ENCODE measurements around the genes PRPH2 and BICRAL.

GRCh38 chr6:42367740-42368076, 84.0 kb downstream of the TRERF1 start:
- RRBS: no CpG with 5 or more reads among the region's 6 CpGs

- RRBS: no CpG with 5 or more reads among the region's 6 CpGs
These were observed 64.5 kb downstream of the TRERF1 start for GRCh38 chr6:42387194-42387731.

GRCh38 chr6:42452665-42453038, 926 bp upstream of the TRERF1 start:
- RRBS: no CpG with 5 or more reads among the region's 31 CpGs

- RRBS: no CpG with 5 or more reads among the region's 11 CpGs
These were observed 799 bp downstream of the UBR2 start for GRCh38 chr6:42564684-42564972.

DNA sequence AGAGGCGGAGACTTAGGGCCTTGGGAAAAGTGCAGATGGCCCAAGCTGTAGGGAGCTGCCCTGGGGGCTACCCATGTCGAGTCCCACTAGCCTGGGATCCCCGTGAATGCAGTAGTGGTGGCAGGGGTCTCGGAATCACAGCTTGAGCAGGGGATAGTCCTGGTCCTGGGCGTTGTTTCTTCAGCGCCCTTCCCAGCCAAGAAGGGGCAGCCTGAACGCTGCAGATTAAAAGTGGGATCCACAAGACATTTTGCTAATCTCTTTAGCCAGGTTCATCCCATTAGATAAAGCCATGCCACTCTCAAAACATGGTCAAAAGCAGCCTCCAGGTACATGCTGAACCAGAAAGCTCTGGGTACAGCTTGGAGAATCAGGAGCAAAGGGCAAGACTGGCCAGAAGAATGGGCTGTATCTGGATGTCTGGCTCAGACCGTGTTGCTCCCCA, at the start of gene PRPH2:
Gene PRPH2, minus strand, starts transcription at position 198 of the 445 bp plus-strand sequence.
- RRBS: no CpG with 5 or more reads among the region's 8 CpGs

DNA sequence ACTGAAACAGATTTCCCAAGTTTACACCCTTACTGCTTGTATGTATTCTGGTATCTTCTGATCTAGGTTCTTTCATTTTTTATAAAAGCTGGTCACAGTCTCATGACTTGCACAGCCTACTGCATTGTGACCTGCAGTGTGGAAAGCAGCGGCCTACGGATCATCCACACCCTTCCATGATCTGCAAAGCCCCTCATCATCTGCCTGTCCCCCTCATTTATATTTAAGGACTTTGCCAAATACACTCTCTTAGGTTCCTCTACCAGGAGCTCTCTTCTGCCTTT, 12.0 kb upstream of the BICRAL start:
- RRBS: no CpG with 5 or more reads among the region's 2 CpGs

DNA sequence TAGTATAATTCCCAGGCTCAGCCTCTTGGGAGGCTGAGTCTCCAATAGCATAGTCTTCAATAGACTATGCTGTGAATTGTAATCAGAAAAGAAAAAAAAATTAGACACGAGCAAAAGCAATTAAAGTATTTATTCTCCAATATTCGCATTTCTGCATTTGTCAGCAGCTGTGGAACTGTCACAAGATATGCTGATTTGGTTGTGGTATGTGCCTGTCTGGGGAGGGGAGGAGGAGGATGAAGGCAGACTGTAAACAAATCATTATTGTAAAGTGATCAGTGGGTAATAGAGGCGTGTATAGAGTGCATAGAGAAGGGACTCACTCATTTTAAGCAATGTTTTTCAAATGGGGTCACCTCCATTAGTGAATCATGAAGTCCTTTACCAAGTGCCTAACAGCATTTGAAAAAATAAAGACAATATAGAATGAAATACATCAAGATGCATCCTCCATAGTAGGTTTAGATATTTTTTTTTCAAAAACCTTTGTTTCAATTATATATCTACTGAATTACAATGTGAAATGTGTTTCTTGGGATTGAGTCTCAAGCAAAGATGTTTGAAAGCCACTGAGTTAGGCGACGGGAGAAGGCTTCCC, 10.0 kb upstream of the BICRAL start:
- RRBS: no CpG with 5 or more reads among the region's 5 CpGs

GRCh38 chr6:42781420-42782538, at the start of gene BICRAL:
Gene BICRAL (plus strand): TSS chr6:42782052.
- RRBS: 2% methylated on average over 16 of the region's 68 CpGs

GRCh38 chr6:42782539-42783279, 857 bp downstream of the BICRAL start:
- RRBS: 3% methylated on average over 12 of the region's 77 CpGs

DNA sequence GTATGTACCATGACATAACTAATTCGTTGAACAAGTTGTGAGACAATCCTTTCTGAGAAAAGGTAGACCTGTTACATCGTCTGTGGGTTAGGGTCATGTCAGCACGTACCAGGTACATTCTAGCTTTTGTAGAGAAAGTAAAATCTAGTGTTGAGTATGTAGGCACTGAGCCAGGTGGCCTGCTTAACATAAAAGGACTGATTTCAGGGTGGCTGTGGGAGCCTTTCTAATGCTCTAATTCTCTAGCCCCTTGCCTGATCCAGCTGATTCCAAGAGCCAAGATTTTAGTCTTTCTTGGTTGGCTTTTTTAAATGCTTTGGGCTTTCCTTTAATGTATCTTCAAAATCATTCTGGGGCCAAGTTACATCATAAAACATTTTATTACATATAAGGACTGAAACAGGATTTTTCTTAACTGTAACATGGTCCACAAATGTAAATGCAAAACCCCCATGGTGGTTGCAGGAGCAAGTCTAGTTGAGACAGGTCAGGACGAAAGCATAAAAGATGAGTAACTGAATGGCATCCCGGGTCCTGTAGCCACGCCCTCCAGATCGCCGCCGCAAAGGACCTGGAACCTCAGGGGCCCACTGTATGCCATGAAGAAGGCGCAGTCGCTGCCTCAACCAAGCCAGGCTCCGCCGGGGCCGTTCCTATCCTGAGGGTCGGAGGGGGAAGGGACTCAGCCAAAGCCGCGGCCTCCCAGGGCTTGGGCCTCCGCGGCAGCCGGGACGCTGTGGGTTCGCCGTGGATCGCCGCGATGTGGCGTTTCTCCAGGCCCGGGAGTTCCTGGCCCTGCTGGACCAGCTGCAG, 511 bp downstream of the C6orf226 start:
- RRBS: 1% methylated on average over 16 of the region's 28 CpGs

- RRBS: no CpG with 5 or more reads among the region's 11 CpGs
These were observed 8.7 kb downstream of the GNMT start for GRCh38 chr6:42968908-42969937.

GRCh38 chr6:43090024-43091053, 14.2 kb downstream of the PTK7 start:
- RRBS: no CpG with 5 or more reads among the region's 11 CpGs

DNA sequence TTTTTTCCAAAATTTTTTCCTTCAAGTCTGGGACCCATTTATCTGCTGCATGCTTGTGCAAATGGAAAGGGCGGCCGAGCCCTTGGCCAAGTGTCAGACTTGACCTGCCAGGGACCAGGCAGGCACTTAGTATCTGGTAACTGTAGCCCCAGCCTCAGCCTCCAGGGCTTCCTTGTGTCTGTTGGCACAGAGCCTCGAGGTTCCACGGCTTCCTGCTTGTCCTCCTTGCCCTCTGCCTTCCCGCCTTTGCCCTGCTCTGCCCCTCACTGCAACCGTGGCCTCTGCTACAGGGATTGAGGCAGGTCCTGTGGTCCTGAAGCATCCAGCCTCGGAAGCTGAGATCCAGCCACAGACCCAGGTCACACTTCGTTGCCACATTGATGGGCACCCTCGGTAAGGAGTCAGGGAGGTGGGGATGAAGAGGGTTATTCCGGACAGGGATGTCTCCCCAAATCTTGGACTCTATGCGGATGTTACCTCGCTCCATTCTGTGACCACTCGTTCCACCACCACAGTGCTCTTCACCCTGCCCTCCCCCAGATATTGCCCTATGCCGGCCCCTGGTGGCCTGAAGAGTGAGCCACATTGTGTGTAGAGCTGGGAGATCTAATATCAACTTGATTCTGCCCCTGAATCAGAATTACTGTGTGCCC, 41.5 kb upstream of the SRF start:
- RRBS: no CpG with 5 or more reads among the region's 14 CpGs

- RRBS: no CpG with 5 or more reads among the region's 10 CpGs
These were observed 4.7 kb downstream of the SRF start for GRCh38 chr6:43175715-43176241.

- RRBS: no CpG with 5 or more reads among the region's 16 CpGs
These were observed 815 bp upstream of the CUL9 start for GRCh38 chr6:43181013-43181748.

DNA sequence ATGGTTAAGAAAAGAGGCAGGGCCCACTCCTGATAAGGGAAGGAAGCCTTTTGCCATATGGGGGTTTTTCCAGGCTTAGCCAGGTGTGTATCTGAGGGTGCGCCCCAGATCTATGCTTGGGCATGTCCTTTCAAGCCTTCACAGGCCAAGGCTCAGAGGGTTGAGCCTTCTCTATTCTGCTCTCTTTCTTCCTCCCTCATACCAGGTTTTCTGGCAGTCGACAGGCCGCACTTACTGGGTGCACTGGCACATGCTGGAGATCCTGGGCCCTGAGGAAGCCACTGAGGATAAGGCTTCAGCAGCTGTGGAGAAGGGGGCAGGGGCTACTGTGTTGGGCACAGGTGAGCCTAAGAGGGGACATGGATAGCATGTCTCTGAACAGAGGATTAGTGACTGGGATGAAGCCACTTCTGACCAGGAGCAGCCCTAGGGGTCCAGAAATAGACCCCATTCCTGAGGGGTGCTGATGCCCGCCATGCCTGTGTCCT, 4.8 kb downstream of the CUL9 start:
- RRBS: no CpG with 5 or more reads among the region's 4 CpGs

- RRBS: no CpG with 5 or more reads among the region's 20 CpGs
These were observed 15.9 kb downstream of the DNPH1 start for GRCh38 chr6:43213183-43214019.

DNA sequence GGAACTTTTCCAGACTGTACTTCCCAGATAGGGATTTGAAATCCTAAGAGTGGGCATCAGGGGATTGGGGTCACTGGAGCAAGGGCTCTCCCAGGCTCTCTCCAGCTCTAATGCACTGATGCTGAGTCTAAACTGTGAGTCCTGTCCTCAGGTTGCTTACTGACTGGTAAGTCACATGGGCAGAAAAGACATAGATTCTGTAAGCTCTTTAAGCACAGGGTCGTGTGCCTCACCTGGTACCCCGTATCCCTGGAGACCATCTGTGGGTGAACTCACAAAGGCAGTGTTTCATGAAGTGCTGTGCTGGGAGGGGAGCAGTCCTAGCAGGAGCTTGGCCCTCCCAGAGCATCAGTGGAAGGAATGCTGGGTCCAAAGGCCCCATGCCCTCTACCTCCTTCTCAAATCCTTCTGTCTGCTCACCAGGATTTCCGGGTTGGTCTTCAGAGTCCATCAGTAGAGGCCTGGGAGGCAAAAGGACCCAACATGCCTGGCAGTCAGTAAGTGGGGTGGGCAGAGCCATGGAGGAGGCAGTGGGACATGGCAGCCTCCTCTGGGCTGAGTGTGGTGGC, 5.5 kb downstream of the DNPH1 start:
- RRBS: no CpG with 5 or more reads among the region's 3 CpGs

GRCh38 chr6:43247171-43247869, 4.0 kb downstream of the TTBK1 start:
- RRBS: 5% methylated on average over 10 of the region's 41 CpGs

DNA sequence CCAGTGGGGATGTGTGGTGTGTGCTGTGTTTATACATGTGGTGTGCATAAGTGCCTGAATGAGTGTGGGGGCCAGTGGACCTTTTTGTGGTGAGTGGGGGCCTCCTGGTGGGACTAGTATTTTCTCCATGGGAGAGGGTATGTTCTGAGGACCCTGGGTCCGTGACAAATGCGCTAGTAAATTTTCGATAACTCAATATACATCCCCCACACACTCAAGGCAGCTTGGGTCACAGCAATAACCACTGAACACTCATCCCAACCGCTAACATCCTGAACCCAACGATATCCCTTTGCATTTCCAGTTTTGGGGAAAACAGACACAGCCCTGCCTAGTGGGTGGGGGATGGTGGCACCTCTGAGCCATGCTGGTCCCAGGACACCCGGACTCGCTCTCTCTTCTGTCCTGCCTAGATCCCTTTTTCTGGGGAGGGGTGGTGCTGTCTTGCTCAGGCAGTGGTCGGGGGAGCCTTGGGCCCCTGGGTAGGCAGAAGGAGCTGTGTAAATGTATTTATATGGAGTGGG, 24.0 kb upstream of the SLC22A7 start:
- RRBS: no CpG with 5 or more reads among the region's 8 CpGs